A172 (cell line): ENCODE results near the genes KCTD7 and POM121.

- RAMPAGE, long total RNA = start-site peak on the plus strand at chr7:66629040-66629102, 50 and 38 reads in 2 replicates
These were observed at the start of gene KCTD7 for GRCh38 chr7:66628587-66629425. Gene KCTD7 (plus strand): TSS chr7:66628881.

DNA sequence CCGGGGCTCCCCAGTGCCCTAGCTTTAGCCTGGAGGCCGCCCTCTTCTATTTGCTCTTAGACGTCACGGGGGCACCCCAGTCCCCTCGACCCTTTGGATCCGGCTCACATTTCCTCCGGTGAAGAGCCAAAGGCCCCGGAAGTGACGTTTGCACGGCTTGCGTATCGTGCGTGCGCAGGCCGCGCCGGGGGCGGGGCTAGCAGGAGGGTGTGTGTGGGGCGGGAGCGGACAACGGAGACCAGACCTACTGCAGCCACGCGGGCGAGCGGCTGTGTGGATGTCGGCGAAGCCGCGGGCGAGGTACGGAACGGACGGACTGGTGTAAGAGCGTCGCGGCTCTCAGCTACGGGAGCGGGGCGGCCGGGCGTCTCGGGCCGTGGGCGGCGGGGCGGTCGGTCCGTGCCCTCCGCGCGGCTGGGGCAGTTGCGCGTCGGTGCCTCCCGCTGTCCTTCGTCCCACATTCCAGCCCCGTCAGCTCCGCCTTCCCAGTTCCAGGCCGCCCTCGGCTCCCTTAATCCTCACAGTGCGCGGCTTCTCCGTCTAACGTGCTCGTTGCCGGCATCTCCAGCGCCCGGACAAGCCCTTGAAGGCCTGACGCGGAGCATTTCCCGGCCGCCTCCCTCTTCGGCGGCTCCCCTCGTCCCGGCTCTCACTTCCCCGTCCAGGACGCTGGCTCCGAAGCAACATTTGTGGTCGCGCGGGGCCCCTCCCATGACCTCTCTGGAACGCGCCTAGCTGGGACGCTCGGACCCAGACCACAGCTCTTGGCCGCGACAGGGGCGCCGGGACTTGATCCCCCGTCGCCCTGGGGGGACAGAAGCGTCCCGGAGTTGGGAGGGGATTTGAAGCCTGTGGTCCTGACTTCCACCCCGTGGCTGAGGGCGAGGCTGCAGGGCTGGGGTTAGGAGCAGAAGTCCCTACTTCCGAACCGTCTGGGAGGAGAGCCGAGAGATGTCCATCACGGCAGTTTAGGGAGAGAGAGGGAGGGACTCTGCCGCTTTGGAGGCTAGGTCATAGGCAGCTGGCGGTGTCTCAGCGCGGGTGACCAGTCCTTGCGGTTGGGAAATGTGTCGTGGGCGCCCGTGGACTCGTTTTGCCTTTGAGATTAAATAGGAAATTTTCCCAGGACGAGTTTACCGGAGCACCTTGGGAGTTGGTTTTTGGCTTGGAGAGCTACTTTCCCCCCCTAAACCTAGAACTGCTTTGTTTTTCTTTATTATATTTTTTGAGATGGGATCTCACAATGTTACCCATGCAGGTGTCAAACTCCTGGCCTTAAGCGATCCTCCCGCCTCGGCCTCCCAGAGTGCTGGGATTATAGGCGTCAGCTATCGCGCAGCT is 26.1 kb downstream of the KCTD7 start:
- RAMPAGE, long total RNA = start-site peak on the plus strand centred at position 222 of the sequence, 39 bp wide, 22 and 34 reads in 2 replicates

DNA sequence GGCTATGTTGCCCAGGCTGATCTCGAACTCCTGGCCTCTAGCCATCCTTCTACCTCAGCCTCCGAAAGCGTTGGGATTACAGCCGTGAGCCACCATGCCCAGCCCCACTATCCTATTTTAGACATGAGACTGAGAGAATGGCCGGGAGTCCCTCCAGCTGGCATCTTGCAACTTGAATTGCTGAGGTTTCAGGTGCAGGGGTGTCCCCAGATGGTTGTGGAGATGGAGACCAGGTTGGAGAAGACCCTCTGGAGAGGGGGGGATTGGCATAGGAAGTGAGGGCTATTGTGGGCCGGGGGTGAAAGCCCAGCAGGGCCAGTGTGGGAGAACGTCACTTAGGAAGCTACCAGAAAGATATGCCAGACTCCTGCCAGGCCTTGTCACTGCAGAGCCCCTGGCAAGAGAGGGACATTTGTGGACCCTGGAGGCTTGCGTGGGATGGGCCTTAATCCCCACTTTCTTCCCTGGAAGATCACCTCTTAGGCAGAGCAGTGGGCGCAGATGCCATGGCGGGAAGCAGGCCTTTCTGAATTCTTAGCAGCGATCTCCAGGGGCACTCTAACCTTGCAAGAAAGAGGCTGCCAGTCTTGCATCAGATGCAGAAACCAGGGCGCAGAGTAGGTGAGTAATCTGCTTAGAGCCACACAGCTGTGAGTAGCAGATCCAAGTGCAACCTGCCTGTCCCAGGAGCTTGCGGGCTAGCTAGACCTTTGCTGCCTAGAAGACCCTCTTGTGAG is 39.8 kb downstream of the KCTD7 start:
- RAMPAGE, long total RNA = no peak

- RAMPAGE, long total RNA = no peak
These were observed 1.7 kb downstream of the SBDS start for GRCh38 chr7:66993830-66994029.

- RAMPAGE, long total RNA = no peak
These were observed 1145.6 kb downstream of the SPDYE21 start for GRCh38 chr7:68422384-68422710.

- RAMPAGE, long total RNA = no peak
These were observed 204.0 kb upstream of the AUTS2 start for GRCh38 chr7:69394281-69394729.

GRCh38 chr7:70140640-70141459 is 542.6 kb downstream of the AUTS2 start:
- RAMPAGE, long total RNA = no peak

GRCh38 chr7:70528454-70528998 is 603.4 kb upstream of the GALNT17 start:
- RAMPAGE, long total RNA = no peak

DNA sequence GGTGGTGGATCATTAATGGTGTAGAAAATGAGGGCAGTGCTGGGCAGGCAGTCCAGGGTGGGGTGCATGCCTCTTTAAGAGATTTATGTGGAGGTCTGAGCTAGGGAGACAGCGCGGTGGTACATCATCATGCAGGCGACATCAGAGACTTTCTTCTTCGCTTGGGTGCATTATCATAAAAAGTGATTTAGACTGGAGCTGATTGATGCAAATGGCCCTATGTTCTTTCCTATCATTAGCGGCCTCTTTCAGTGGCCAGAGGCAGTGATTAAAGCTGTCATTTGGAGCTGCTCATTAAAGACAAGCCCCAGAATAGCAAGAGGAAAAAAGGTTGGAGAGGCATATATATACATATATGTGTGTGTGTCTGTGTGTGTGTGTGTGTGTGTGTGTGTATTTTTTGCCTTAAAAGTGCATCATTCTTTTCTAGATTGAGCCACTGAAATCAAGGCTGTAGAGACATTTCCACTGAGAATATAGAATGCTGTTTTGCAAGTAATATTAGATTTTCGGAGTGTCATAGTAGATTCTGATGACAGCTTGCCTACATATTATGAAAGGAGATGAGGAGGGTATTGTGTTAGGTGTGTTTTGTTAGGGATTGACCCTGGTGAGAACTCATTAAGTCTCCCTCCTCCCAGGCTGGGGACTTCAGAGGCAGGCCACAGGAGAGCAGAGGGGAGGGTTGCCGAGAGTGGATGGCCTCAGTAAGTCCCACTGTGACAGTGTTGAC is 518.9 kb upstream of the GALNT17 start:
- RAMPAGE, long total RNA = no peak

DNA sequence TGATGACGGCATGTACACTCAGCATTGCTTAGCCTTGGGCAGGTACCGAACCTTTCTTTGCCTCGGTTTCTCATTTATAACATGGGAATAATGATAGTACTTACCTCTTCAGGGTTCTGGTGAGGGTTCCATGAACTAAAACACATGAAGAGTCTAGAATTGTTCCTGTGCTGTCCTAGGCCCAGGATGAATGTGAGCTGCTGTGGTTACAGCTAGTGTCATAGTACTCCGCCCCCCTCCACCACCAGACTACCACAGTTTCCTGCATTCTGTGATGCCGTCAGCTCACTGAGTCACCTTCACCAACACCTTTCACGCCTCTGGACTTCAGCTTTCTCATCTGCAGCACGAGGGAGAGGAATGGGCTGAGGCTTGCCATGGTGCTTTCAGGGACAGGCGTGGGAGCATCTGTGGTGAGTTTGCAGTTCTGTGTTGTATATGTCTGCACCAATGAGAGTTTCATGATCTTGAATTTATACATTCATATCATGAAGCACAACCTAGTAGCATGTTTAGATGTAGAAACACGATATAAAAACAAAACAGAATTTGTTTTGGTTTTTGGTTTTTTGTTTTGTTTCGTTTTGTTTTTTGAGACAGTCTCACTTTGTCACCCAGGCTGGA is 483.8 kb upstream of the GALNT17 start:
- RAMPAGE, long total RNA = no peak

- RAMPAGE, long total RNA = no peak
These were observed 471.5 kb upstream of the GALNT17 start for GRCh38 chr7:70660383-70660859.

GRCh38 chr7:70695386-70695832 is 436.5 kb upstream of the GALNT17 start:
- RAMPAGE, long total RNA = no peak

DNA sequence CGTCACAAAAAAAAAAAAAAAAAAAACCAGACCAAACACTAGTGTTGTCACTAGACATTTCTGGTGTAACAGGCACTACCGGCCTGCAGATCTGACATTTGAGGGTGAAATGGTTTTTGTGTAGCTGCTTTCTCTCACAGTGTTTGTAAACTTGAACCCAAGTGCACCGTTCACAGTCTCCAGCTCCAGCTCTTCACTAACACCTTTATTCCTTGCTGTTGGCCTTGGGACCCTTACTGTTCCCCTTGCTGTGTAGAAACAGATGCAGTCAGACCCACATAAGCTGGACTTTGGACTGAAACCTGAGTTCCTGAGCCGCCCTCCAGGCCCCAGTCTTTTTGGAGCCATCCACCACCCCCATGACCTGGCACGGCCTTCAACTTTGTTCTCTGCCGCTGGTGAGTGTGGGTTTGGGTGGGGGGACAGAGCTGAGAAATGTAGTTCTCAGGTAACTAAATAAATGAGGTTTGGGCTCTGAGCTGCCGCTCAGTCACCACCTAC is 350.5 kb upstream of the GALNT17 start:
- RAMPAGE, long total RNA = no peak

GRCh38 chr7:71733195-71733723 is 601.3 kb downstream of the GALNT17 start:
- RAMPAGE, long total RNA = no peak

- RAMPAGE, long total RNA = no peak
These were observed 145.3 kb downstream of the TYW1B start for GRCh38 chr7:72682553-72683218.

- RAMPAGE, long total RNA = no peak
These were observed 83.5 kb downstream of the TYW1B start for GRCh38 chr7:72744374-72745021.

DNA sequence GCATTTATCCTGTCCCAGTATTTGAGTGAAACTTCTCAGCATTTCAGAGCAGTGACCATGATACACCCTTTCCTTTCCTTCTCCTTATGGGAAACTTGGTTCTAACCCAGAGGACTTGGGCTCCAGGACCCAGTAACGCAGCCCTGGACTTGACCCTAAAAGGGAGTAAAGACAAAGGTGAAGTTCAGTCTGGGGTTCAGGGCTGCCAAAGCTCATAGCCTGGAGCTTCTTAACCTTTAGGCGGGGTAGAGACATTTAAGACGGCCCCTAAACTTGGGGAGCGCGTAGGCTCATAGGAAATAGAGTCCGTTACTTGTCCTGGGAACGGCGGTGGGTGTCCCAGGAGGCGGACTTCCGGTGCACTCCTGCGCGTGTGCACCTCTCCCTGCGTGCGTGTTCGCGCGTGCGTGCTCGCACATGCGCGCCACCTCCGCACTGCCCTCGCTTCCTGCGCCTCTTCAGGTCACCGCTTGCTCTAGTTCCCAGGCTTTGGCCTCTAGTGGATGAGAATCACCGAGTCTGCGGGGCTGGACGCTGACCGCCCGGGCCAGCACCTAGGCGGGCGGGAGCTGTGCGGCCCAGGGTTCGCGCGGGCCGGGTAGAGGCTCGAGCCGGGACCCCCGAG is 45.9 kb upstream of the POM121 start:
- RAMPAGE, long total RNA = no peak

GRCh38 chr7:72924336-72925288 is at the start of gene POM121:
Gene POM121 (plus strand): TSS chr7:72925095.
- RAMPAGE, long total RNA = no peak

DNA sequence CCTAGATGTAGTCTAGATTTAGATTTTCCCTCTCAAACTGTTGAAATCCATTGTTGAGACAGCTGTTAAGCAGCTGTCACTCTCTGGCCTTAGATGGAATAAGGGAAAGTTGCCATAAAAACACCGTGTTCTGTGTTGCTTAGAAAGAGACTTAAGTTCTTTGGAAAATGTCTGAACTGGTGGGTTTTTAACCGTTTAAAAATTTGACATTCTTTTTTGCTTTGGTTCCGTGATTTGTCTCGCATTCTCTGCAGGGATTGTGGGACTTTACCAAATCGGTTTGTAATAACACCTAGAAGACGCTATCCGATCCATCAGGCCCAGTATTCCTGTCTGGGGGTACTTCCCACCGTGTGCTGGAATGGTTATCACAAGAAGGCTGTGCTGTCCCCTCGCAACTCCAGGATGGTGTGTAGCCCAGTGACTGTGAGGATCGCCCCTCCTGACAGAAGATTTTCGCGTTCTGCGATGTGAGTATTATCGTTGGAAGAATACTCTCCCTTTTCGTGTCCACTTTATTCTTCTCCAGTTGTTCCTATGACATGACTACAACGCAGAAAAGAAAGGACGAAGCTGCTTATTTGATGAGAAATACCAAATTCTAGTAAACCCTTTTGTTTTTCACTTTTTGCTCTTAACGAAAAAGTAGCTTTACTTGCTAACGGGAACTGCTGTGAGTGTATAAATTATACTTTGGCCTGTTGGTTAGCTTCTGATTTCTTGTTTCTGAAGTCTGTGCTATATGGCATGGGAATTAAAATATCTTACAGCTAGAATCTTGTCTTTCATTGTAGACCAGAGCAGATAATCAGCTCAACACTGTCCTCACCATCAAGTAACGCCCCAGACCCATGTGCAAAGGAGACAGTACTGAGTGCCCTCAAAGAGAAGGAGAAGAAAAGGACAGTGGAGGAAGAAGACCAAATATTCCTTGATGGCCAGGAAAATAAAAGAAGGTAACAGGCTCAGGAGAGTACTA is 1.4 kb downstream of the POM121 start:
- RAMPAGE, long total RNA = no peak

DNA sequence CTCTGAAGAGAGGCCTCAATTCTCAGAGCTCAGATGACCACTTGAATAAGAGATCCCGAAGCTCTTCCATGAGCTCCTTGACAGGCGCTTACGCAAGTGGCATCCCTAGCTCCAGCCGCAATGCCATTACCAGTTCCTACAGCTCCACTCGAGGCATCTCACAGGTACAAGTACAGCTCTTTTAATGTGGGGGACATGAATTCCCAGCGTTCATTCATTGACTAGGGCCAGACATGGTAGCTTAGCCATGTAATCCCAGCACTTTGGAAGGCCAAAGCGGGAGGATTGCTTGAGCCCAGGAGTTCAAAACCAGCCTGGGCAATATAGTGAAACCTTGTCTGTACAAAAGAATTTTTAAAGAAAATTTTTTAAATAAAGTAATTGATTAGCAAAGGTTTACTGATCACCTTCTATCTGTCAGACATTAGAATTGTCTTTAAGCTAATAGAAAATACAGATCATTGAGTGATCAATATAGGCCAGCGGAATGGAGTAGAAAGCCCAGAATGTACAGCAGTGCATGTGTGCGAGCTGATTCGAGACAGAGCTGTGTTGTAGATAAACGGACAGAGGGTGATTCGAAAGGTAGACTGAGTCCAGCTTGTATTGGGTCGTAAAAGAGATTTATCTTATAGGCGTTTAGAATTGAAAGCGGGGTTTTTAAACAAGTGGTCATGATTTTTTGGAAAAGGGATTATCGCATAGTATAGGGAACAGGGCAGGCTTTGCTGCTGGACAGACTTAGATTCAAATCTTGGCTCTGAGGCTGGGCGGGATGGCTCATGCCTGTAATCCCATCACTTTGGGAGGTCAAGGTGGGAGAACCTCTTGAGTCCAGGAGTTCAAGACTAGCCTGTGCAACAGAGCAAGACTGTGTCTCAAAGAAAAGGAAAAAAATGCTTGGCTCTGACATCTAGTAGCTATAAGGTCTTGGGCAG is 5.3 kb downstream of the POM121 start:
- RAMPAGE, long total RNA = no peak